Mammary epithelial cell (primary cell): ENCODE data around the gene CBY2.

- CAGE, long polyA plus RNA: no peak
- RRBS: no CpG with 5 or more reads among the region's 9 CpGs
Observed at GRCh38 chr13:44350621-44351485, 22.8 kb upstream of the SERP2 start.

GRCh38 chr13:44352102-44353122, 21.2 kb upstream of the SERP2 start:
- CAGE, long polyA plus RNA: no peak
- RRBS: no CpG with 5 or more reads among the region's 5 CpGs

DNA sequence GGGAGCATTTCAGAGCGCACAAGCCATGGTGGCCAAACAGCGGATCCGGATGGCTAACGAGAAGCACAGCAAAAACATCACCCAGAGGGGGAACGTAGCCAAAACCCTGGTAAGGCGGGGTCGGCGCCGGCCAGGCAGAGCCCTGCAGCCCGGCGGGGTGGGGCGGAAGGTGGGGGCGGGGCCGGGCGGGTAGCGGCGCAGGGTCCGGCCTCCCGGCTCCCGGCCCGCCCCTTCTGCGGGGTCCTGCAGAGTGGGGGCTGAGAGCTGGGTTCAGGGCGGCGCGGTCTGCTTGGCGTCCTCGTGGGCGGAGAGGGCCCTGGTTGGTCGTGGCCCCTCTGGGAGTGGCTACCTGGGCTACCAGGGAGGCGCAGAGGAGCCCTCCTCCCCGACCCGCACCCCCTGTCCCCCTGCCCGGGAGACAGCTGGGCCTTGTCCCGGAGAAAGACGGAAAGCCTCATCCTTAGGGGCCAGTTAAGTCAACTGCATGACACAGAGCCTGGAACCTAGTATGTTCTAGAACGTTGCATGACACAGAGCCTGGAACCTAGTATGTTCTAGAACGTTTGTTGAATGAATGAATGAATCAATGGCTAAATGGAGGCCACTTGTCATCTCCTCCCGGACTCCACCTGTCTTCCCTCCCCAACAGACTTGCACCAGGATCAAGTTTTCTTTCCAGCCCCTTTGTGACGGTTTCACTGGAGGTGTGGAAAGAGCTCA, 537 bp downstream of the SERP2 start:
- CAGE, long polyA plus RNA: no peak
- RRBS: 13% methylated on average over 7 of the region's 39 CpGs

DNA sequence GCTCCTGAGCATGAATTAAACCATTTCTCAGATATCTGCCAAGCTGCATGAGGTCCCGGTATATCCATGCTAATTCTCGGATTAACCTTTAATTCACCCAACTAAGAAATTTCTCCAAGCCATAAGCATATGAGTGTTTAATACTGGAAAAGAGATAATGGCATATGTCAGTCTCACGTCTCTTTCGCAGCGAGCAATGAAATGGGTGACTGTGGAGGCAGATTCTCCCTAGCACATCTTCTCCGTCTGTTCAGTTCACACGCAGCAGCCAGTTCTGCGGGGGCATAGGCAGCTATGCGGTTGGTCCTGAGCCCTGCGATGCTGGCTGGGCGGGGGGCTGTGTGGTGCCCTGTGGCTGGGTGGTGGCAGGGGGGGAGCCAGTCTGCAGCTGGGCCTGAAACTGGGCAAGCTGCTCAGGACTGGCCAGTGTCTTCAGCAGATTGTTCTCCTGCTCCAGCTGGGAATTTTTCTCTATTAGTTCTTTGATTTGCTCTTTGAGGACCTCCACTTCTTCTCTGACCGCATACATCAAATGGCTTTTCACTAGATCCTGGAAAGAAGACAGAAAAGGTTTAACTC, 60.8 kb downstream of the SERP2 start:
- CAGE, long polyA plus RNA: no peak
- RRBS: 30% methylated on average over 1 of the region's 12 CpGs

DNA sequence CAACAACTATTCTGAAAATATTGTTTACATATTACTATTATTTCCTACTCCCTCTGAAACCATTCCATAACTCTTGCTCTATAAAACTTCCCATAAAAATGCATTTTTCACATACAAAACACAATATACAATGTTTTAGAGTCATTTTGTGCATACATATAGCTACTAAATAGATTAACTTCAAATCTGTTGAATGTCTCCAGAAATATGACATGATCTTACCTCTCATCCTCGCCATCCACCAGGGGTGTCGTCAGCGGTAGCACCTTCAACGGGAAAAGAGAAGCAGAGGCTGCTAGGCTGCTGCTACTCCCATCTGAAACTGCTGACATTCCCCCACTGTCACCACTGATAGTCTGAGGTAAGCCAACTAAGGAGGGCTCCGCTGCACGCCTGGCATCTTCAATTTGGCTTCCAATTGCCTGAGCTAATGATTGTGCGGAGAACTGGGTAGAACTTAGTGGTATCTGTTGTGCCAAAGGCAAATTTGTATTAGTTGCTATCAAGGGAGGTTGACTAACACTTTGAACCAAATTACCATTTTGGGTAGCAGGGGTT, 3.1 kb downstream of the TSC22D1 start:
- CAGE, long polyA plus RNA: no peak
- RRBS: no CpG with 5 or more reads among the region's 7 CpGs

DNA sequence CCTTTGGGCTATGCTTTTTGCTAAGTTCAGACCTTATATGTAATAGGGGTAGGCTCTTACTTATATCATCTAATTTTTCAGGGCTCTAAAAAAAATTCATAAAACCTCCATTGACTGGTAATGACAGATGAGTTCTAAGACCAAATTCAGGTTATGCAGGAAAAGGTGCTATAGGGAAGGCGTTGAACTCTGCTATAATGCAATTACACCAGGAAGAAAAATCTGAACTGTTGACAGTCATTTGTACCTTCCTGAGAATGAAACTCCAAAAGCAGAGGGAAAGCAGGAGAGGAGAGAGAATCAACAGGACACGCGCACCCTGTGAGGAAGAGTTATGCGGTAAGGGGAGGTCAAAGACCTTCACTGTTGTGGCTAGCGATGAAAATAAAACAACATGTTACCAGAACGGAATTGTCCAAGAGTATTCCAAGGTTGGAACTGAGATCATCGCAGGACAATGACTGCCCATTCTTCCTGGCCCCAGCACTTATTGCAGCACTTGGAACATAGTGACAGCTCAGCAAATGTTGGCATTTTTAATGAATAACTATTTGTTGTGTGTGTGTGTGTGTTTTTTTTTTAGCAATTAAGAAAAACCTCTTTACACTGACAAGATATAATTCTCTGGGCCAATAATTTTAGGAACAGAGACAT, 176.0 kb upstream of the TSC22D1 start:
- CAGE, long polyA plus RNA: no peak
- RRBS: no CpG with 5 or more reads among the region's 7 CpGs

DNA sequence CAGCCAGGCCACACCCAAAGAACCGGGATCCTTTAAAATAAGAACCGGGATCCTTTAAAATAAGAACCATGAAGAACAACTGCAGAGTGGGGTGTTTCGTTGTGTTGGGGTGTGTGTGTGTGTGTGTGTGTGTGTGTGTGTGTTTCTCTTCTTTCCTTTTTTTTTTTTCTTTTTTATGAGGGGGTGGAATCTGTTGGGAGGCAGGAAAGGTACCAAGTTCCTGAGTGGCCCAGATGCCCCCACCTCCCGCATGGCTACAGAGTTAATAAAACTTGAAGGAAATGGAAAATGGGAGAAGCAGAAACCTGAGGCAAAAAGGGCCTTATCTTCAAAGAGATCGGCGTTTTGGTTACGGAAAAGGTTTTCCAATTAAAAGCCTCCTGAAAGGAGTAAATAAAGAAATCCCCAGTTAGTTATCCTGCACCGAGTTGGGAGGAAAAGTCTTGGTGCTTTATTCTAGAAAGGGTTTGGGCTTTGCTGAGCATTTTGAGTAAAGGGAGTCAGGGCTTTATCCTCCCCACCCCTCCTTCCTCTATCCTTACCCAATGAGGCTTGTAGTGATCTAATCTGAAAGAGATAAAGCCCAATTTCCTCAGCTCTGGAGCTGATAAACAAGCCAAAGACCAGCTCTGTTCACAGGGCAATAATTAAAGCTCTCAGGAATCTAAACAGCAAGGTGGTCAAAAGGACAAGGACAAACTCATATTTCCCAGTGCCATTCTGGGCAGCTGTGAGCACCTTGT, 188.7 kb upstream of the TSC22D1 start:
- CAGE, long polyA plus RNA: no peak
- RRBS: no CpG with 5 or more reads among the region's 8 CpGs

DNA sequence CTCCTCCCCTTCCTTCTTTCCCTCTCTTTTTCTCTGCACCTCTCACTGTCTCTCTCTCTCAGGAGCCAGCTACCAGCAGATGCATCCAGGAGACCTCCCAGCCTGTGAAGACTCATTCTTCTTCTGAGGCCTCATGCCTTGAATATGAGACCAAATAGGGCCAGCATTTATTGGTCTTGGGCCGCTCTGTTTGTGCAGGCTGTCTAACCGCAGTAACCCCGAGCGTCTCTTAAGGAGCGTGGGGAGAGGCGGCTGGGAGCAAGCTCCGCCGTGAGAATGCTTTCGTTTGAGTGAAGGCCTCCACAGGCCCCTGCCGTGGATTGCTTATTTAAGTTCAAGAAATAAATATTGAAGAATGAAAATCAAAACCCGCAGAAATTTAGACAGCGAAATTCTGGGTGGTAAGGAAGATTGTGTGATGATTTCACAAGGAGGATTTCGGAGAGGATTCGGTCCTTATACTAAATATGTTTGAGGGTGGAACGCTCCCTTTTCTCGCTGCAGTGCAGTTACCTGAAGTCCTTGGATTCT, 166.9 kb downstream of the NUFIP1 start:
- CAGE, long polyA plus RNA: no peak
- RRBS: no CpG with 5 or more reads among the region's 16 CpGs

DNA sequence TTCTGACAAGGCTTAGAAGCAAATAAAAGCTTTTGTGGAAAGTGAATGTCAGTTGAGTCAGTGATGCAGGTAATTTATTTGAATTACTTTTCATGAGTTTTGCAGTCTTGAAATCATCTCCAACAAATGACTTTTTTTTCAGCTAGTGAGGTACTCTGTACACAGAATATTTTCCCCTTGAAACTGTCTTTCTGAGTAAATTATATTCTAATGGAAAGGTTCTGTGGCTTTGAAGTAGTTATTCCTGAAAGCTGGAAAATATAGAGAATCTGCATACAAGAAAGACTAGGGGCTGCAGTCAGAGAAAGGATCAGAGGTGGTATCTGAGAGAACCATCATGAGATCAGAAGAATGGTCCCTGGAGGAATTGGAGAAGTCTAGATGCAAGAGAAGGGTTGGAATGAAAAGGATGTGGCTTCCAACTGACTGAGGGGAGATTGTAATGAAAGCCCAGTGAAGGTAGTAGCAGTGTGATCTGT, 30.4 kb downstream of the KCTD4 start:
- CAGE, long polyA plus RNA: no peak

- CAGE, long polyA plus RNA: no peak
- RRBS: no CpG with 5 or more reads among the region's 5 CpGs
Observed at GRCh38 chr13:45219818-45220150, 18.9 kb upstream of the KCTD4 start.

DNA sequence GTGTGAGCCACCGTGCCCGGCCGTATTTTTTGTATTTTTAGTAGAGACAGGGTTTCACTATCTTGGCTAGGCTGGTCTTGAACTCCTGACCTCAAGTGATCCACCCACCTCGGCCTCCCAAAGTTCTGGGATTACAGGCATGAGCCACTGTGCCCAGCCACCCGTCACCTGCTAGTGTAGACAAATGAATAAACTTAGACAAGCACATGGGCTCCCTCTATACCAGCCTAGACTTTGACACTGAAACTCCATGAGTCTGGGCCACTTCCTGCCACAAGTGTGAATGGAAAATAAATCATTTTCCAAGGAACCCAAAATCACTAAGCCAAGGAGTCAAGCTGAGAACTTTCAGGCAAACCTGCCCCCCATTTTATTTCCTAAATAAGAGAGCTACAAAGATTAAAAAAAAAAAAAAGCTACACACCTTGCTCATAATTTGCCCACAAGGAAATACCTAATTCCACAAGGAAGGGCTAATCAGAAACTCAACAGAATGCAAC, 27.1 kb upstream of the TPT1 start:
- CAGE, long polyA plus RNA: no peak
- RRBS: no CpG with 5 or more reads among the region's 5 CpGs

DNA sequence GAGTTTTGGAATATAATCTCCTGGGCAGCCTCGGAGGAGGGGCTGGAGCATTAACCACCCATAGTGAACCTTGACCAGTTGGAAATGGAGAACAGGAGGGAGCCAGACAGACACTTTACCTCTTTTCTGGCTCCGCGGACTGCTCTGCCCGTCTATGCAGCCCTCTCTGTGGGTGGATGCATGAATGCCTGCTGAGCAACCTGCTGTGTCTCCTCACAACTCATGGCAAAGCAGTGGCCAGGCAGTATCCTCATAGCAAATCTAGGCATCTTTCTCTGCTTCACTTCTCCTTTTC, 10.5 kb upstream of the COG3 start:
- CAGE, long polyA plus RNA: no peak
- RRBS: no CpG with 5 or more reads among the region's 4 CpGs

GRCh38 chr13:45702036-45702645, at the start of gene CBY2:
Gene CBY2, plus strand, starts transcription at chr13:45702320.
- CAGE, long polyA plus RNA: no peak
- RRBS: no CpG with 5 or more reads among the region's 2 CpGs

DNA sequence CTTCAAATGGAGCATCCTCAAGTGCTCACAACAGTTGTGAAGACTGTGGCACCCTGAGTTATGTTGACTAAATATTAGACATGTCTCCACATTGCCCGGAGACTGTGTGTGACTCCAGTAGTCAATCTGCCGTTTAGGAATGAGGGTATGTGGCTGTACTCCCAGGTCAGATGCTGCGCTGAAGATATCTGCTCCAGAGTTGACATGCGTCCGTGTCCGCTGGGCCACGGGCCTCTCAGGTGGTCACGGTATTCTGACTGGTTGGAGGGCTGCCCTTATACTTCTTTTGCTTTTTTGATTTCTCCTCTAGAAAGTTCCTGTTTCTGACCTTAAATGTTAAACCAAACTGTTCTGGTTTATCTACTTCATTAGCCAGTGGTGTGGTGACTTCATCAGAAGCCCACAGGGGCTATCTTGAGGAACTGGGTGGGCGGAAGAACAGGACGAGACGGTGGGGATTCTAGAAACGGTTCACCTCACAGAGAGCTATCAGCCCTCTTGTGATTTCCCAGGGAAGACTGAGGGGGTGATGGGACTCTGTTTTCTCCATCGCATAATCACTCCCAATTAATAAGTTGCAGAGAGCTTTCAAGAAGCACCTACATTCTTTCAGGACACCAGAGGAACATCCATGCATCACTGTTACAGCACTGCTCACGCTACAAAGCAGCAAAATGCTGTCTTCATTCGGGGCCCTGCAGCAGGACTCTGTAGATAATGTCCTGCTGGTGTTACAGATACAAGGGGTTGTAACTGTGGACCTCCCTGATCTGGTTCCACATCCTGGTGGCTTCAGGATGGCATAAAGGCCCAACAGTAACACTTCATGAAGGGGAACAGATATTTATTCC, 1.3 kb upstream of the LCP1 start:
- CAGE, long polyA plus RNA: no peak
- RRBS: no CpG with 5 or more reads among the region's 15 CpGs

DNA sequence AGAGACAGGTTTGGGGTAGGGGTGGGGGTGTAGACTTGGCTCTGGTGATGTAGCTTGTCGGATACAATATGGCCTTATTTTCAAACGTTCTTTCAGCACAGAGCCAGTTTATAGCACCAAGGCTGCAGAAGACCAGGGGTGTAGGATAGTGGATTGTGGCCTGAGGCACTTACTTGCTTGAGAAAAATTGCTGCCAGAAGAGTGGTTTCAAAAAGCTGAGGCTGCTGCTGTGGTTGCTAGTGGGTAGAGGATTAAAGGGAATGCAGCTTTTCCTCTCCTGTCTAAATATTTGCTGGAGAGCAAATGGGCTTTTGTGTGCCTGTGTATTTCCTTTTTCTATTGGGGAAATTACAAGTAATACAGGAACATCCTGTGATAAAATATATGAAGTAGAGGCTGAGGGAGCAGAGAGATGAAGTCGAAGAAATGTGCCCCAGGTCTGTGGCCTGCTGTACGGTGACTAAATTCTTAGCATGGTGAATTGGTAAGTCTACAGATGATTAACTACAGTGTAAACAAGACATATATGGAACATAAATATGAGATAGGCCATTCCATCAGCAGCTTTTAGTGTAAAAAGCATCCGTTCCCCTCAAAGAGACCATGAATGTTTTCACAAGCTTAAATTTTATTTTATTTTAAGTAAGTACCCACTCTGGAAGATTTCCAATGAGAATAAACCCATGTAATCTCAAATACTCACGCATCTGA, 112.8 kb downstream of the LRCH1 start:
- CAGE, long polyA plus RNA: no peak
- RRBS: no CpG with 5 or more reads among the region's 6 CpGs

DNA sequence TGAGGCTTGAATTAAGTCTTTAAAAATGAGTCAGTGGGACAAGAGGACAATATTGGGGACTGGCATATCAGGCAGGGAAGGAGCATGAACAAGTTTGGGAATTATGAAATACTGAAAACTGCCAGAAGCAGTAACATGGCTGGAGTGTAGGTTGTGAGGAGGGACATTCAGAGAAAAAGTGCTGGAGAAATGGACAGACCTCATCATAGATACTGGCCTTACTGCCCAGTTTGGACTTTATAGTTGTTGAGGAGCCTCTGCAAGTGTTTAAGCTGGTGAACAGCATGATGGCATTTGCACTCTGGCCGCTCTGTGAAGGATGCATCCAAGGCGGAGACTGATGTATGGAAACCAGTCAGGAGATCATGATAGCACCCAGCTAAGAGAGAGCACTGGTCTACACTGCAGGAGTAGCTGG, 116.4 kb downstream of the ESD start:
- CAGE, long polyA plus RNA: no peak
- RRBS: no CpG with 5 or more reads among the region's 2 CpGs

- CAGE, long polyA plus RNA: no peak
- RRBS: no CpG with 5 or more reads among the region's 11 CpGs
Observed at GRCh38 chr13:46681283-46682131, 115.5 kb downstream of the ESD start.

DNA sequence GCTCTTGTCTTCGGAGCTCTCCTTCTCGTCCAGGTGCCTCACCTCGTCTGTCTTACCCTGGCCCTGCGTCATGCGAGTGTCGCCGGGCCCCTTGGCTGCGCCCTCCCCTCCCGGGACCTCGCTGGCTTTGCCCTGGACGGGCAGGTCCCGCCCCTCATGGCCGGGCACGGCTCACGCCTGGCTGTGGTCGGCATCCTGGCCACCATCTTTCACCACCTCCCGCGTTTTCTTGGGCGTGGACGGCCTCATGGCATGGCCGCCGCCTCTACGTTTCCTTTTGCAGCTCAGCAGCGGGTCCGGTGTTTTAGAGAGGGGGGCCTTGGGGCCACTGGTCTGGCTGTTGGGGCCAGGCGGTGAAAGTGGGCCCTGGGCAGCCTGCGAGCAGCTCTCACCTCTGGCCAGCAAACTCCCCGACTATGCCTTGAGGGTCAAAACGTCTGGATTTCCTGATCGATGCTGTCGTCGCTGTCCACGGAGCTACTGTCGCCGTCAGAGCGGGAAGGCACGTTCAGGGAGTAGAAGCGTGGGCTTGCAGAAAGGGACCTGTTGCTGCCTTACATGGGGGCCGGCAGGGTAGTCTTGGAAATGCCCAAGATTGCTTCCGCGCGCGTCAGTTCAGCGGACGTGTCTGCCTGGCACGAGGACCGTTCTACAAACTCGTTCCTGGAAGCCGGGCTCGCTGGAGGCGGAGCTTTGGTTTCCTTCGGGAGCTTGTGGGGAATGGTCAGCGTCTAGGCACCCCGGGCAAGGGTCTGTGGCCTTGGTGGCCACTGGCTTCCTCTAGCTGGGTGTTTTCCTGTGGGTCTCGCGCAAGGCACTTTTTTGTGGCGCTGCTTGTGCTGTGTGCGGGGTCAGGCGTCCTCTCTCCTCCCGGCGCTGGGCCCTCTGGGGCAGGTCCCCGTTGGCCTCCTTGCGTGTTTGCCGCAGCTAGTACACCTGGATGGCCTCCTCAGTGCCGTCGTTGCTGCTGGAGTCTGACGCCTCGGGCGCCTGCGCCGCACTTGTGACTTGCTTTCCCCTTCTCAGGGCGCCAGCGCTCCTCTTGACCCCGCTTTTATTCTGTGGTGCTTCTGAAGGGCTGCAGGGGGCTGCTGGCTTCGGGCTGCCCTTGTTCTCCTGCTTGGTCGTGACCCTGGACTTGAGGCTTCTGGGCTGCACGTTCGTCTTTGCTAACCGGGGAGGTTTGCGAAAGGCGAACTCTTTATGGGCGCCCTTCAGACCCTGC, 15.3 kb downstream of the RB1 start:
- CAGE, long polyA plus RNA: no peak
- RRBS: 58% methylated on average over 12 of the region's 82 CpGs

DNA sequence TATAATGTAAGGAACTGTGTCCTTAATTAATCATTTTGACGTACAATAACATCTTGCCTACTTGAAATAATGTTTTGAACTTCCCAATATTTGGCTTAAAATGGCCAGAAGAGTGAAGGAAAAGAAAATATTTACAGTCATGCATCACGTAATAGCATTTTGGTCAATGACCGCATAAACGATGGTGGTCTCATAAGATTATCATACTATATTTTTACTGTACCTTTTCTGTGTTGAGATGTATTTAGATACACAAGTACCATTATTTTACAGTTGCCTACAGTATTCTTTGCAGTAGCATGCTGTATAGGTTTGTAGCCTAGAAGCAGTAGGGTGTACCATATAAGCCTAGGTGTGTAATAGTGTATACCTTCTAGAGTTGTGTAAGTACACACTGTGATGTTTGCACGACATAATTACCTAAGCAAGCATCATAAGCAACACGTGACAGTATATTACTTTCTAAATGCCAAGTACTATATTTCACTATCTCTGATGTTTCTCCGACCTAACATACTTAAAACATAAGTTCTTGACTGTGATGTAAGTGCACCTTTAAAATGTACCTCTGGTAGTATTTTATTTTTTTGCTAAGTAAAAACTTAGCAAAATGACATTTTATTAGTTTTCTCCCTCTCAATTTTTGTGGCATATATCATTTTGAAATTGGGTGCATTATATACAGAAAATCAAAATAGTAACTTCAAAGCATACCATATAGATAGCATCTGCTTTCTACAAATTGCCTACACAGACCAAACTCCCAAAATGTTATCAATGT, 2.7 kb downstream of the LPAR6 start:
- CAGE, long polyA plus RNA: no peak
- RRBS: no CpG with 5 or more reads among the region's 7 CpGs

- CAGE, long polyA plus RNA: no peak
- RRBS: no CpG with 5 or more reads among the region's 18 CpGs
Observed at GRCh38 chr13:48531342-48532176, 1.3 kb downstream of the RCBTB2 start.